Frontal cortex (tissue), 2 donors: ENCODE measurements around a stretch of chr18.

GRCh38 chr18:70292649-70293186 lies 3.9 kb downstream of the SOCS6 start:
- RAMPAGE, long total RNA: no peak

DNA sequence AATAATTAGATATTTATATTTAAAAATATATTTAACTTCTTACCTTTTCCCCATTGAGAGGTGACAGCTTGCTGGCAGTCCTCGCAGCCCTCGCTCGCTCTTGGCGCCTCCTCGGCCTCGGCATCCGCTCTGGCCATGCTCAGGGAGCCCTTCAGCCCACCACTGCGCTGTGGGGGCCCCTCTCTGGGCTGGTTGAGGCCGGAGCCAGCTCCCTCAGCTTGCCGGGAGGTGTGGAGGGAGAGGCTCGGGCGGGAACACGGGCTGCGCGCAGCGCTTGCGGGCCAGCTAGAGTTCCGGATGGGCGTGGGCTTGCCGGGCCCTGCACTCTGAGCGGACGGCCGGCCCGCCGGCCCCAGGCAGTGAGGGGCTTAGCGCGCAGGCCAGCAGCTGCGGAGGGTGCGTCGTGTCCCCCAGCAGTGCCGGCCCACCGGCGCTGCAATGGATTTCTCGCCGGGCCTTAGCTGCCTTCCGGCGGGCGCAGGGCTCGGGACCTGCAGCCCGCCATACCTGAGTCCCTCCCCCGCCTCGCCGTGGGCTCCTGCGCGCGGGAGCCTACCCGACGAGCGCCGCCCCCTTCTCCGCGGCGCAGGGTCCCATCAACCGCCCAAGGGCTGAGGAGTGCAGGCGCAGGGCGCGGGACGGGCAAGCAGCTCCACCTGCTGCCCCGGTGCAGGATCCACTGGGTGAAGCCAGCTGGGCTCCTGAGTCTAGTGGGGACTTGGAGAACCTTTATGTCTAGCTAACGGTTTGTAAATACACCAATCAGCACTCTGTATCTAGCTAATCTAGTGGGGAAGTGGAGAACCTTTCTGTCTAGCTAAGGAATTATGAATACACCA lies 335.0 kb downstream of the CBLN2 start:
- RAMPAGE, long total RNA: no peak

DNA sequence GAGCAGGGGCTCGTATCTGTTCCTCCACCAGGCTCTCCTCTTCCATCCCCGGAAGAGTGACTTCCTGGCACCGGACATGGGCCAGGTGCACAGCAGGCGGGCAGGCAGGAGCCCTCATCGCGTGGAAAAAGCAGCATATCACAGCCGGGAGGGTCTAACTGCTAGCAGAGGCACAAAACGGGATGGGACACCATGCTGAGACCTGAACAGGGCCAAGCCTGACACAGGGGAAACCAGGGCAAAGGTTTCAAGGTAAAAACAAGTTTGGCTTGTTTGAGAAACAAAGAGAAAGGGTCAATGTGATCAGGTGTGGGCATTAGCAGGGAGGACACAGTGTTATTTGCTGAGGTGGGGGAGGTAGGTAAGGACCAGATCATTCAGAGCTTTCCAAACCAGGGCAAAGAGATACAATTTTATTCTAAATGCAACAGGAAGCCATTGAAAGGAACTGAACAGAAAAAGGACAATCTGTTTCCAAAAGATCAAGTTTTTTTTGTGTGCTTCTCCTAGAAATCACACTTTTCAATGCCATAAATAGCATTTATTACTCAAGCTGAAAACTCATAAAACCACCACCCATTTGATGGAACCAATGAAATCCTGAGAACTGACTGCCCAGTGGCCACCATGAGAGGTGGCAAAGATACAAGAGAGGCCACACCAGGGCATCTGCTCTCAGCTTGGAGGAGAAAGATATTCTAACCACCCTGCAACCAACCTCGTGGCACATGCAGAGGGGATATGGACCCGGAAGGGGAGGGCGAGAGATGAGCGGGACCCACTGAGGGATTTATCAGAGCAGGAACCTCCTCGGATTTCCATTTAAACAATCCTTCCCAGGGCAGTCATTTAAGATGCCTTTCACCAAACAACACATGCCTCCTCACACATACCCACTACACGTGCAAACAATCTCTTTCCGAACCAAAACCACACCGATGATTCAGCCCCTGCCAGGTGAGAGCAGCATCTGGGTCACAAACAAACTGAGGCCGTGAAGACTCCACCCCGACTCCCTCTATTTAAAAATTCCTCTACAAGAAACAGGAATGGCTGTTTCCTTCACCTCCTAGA lies 9.0 kb downstream of the CYB5A start:
- RAMPAGE, long total RNA: no peak

DNA sequence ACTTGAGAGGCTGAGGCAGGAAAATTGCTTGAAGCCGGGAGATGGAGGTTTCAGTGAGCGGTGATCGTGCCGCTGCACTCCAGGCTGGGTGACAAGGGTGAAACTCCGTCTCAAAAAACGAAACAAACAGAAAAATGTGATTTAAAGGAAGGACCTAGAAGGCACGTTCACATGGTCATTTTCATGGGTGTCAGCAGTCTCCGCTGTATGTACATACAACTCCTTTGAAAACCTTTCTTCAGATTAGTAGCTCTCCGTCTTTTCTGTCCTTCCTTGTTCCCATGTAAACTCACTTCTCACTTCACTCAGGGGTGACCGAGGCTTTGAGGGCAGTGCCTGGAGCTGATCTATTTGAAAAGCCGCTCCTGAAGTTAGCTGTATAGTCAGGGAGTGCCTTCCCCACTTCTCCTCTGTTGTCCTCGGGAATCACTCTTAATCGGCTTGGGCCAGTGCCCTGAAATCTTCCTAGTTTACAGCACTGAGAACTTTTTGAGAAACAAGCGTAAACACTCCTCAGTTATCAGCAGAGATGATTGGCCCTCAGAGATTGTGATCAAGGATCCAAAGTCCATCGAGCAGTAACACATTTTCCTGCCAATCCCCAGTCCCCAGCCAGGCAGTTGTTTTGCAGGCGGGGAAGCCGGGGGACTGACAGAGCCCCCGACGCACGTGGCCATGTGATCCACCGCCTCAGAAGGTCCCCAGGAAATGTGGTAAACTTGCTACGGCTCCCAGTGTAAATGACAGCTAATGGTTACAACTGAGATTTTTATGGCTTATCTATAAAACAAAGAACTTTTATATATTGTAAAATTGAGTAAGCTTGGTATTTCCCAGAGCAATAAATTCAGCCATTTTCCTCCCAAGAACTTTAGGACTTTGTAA lies 53.2 kb downstream of the C18orf63 start:
- RAMPAGE, long total RNA: no peak

DNA sequence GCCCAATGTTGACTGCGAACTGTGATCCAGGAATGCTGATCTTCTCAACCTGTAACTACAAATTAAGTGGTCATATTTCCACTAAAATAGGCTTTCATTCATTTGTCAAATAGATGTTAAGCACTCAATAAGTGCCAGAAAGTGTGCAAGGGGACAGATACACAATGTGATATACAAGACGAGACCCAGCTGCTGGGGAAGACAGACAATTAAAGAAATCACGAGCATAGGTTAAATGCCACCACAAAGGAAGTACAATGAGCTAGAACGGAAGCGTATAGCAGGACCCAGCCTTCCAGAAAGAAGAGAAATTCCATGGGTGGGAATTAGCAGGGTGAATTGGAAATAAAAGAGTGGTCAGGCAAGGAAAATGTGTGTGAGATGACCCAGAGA lies 58.4 kb downstream of the C18orf63 start:
- RAMPAGE, long total RNA: no peak

DNA sequence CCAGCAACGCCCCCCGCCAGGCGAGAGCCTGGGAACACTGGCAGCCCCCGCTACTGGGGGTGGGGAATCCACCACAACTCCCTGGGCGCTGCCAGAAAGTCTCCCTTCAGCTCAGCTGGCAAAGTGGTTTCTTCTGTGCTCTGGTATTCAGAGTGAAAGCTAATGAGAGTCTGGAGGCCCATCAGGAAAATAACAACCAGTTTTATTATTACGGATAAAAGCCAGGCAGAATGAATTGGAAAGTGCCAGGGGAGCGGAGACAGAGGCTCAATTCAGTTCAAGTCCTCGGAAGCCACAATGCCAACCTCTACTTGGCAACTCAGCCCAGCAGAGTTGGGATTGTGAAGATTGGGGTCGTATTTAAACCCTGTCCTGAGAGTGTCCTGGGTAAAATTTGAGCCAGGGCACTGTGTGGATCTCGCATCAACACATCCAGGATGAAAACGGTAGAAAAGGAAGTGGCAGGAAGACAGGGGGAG lies 2.7 kb downstream of the DIPK1C start:
- RAMPAGE, long total RNA: no peak

DNA sequence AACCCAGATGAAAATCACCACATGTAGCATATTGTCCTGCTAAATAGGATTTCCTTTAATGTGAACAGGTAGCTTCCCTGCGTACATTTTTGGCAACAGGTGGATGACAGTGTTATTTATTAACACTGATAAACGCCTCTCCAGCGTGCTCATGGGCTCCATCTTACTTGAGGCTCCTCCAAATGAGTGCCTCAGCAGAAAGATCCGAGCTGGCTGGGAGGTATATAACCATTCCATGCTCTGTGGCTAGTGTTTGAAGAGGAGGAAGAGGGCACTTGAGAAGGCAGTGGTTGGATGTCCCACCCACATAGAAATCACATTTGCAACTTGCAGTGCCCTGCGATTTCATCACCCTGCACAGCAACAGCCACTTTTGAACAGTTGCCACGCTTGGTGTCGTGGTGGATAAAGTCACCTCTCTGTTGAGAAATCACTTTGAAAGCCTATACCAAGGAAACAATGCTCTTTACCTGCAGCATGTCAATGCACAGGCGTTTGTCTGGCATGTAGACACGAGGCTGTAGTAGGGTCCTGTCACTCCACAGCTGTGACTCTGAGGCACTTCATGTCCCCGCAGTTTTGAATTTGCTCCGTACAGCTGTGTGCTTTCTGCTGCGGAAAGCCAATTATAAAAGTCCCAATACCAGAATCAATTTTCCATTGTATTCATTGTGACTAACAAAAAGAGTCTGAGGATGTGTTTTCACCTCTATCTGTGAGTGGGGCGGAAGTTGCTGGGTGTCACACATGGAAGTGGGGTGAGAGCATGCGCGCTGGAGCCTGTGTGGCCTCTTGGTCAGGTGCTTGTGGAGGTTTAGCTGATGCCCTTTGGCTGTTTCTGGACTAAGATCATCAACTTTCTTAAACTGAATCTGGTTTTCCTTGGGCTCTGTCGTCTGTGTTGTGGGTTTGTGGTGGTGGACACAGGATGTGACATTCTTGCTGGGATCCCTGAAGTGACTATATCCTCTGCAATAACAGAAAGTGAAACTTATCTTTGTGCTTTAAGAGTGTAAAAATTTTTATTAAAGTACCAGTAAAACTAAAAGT lies 2.7 kb downstream of the CNDP2 start:
- RAMPAGE, long total RNA: no peak

DNA sequence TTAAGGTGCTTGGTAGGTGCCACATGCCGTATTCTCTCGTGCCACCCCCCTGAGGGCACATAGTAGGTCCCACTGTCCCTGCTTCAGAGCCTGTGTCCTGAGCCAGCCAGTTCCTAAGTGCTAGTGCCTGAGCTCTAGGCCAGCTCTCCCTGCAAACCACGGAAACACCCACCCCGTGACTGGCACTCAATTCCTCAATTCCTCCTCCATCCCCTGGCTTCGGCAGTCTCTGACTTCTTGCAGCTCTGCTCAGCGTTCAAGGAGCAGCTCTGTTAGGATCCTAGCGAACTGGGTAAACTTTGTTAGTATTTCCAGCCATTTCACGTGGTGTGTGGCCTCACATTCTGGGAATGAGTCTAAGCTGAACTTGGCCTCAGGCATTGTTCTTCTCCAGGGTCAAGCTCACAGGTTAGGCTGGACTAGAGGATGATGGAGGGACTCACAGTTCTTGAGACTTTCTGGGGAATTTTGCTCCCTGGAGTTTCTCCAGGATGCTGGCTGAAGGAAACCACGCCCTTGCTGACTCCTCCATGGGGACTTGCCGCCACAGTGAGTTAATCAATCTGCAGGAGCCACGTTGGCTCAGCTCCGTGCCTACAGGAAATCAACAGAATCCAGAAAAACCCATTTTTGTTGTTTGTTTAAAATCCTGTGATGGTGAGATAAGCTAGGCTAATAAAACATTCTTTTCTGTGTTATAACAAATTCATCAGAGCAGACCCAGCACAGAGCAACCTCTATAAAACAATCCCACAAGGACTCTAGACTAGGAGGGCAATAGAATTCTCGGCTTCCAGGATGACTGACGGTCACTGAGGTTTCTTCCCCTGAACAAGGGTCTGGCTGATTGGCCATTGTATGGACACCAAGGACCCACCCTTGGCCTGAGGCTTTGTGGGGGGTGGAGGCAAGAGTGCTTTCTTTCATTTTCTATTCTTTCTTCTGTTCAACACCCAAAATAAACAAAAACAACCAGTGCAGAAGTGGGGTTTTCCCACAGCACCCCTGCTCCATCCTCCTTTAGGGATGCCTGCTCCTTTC lies 12.5 kb downstream of the CNDP1 start:
- RAMPAGE, long total RNA: no peak

GRCh38 chr18:75052210-75052798 lies 156.6 kb downstream of the PTGR3 start:
- RAMPAGE, long total RNA: no peak

- RAMPAGE, long total RNA: no peak
These were observed 41.1 kb downstream of the PTGR3 start for GRCh38 chr18:75167509-75168473.

GRCh38 chr18:75230571-75230951 lies 20.0 kb downstream of the TSHZ1 start:
- RAMPAGE, long total RNA: no peak

DNA sequence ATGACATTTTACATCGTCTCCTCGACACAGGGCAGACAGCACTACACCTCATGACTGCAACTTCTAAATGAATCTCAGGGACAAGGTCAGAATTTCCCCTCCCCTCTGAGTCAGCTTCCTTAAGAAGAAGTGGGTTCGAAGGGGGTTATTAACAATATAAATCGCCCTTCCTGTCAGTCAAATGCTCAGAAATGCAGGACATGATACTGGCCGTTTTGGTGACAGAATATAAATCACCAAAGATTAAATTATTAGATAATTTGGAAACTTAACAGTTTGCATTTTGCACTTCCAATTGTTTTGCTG lies 57.2 kb downstream of the TSHZ1 start:
- RAMPAGE, long total RNA: no peak

- RAMPAGE, long total RNA: no peak
These were observed 77.0 kb downstream of the SMIM21 start for GRCh38 chr18:75350429-75350979.

DNA sequence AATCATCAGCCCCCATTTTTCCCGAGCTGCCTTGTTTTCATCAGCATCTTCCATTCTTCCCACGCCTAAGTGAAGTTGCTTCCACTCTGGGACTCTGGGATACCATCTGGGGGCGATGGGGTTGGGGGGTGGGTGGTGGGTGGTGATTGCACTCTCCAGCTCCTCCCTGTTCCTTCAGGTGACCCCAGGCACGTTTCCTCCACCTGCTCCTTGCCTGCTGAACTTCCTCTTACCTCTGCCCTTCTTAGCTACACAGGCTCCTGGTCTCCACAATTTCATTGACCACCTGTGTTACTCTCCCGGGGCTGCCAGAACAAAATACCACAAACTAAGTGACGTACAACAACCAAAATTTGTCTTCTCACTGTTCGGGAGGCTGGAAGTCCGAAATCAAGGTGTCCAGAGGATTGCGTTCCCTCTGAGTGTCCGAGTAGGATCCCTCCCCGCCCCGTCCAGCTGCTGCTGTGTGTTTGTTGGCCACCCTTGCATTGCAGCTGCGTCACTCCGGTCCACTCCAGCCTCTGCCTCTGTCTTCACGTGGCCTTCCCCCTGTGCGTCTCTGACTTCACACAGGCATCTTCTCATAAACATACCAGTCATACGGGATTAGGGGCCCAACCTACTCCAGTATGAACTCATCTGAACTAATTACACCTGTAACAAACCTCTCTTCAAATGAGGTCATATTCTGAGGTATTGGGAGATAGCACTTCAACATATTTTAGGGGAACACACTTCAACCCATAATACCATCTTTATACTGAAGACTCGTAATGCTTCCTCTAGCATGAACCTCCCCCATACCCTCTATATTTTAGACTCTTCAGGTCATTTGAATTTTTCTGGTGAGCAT lies 251.8 kb upstream of the SMIM21 start:
- RAMPAGE, long total RNA: no peak

- RAMPAGE, long total RNA: no peak
These were observed 123.5 kb downstream of the ZNF516 start for GRCh38 chr18:76371333-76372196.

- RAMPAGE, long total RNA: no peak
These were observed 96.5 kb downstream of the ZNF516 start for GRCh38 chr18:76398206-76399356.

GRCh38 chr18:76476838-76477890 lies 17.9 kb downstream of the ZNF516 start:
- RAMPAGE, long total RNA: no peak

DNA sequence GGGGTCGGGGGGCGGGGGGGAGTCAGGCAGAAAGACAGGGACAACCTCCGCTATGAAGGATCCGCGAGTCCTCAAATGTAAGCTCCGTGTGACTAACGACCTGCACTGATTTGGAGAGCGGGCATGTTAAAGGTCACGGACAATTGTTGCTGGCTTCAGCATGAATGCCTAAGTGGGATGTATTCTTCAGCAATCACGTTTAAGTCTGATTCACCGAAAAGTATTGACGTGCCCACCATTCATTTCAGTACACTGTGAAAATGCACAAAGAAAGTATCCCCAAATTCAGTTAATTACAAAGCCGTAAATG lies 1.5 kb upstream of the ZNF516 start:
- RAMPAGE, long total RNA: no peak

DNA sequence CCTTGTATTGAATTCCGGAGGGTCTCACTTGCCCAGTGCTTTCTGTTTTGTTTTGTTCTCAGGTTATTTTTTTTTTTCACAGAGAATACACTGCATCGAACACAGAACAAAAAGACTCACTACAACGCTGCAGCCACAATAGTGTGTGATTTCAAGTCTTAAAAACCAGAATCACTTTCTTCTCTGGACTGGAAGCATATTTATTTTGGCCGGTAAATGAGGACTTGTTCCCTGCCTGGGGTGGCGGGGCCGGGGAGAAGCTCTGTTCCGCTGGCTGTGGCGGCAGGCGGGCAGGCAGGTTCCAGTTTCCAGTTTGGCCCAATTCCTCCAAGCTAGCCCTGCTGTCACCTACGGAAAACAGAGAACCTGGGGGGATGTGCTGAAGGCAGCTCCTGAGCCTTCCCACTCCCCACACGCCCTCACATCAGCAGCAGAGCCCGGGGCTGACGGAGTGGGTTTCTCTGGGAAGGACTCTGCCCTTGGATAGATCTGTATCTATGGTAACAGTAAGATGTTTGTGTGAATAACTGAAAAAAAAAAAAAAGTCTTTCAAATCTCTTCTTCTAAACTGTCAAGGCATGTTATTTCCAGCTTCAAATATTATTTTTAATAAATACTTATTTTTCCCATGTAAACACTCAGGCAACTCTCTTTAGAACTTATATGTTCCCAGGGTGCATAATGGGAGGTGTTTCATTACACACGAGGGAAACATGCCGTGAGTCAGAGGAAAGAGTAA lies 115.9 kb upstream of the ZNF516 start:
- RAMPAGE, long total RNA: no peak

GRCh38 chr18:76621116-76622338 lies 126.5 kb upstream of the ZNF516 start:
- RAMPAGE, long total RNA: no peak